GM12891 (cell line): ENCODE results near the gene NT5DC2.

- RRBS: no CpG with 5 or more reads among the region's 7 CpGs
These were observed 13.6 kb downstream of the TLR9 start for GRCh38 chr3:52211787-52212227.

DNA sequence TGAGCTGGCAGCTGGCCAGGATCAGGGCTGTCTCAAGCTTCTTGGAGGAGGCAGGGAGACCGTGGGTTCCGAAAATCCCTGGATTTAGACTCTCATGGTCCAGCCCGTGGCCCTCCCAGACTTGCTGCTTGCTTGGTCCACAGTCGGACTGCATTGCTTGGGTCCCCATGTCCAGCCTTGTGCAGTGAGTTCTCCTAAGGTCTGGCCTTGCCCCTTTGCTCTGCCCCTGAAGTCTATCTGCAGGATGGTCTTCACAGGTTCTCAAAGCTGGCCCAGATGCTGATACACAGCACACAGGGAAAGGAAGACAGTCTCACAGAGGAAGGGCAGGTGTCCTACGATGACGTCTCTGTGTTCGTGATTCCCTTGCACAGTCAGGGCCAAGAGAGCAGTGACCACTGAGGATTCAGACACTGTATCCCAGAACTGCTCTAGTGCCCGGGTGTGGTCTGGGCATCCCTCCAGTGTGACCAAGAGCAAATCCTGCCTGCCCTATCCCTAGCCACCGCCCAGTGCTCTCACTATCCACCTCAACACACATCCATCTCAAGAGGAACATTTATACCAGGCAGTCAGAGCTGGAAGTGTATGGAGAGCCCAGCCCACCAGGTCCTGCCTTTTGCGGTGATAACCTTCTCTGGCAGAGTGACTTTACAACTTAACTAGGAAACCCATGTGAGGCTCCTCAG lies 4.0 kb downstream of the PPM1M start:
- RRBS: no CpG with 5 or more reads among the region's 10 CpGs

DNA sequence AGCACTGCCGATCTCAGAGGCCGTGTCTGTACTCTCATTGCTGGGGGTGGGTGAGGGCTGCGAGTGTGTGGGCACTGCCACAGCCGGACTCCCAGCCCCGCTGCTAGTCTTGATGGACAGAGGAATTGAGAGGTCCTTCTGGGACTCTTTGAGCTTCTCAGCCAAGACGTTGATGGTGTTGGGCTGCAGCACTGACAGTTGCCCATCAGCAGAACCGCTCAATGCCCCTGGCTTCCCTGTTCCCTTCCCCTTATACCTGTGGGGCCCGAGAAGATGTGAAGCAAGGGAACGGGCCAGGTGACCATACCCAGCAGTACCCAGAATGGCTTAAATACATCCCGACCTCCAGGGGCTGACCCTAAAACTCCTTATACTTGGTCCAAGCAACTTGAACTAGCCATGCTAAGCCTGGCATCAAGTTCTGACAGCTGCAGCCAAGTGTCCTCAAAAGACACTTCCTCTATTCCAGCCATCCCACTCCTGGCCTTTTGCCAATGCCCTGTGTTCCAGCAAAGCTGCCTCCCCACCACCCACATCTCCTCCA lies 6.1 kb downstream of the BAP1 start:
- RRBS: no CpG with 5 or more reads among the region's 10 CpGs

GRCh38 chr3:52437596-52438294 lies 7.2 kb downstream of the SEMA3G start:
- RRBS: 72% methylated on average over 7 of the region's 20 CpGs

- RRBS: under 1% methylated on average over 13 of the region's 121 CpGs
These were observed at the start of gene NT5DC2 for GRCh38 chr3:52533055-52533928. Gene NT5DC2, minus strand, starts transcription at chr3:52533857.

- RRBS: 0% methylated on average over 1 of the region's 21 CpGs
These were observed 649 bp downstream of the UQCC5 start for GRCh38 chr3:52536866-52537642.

DNA sequence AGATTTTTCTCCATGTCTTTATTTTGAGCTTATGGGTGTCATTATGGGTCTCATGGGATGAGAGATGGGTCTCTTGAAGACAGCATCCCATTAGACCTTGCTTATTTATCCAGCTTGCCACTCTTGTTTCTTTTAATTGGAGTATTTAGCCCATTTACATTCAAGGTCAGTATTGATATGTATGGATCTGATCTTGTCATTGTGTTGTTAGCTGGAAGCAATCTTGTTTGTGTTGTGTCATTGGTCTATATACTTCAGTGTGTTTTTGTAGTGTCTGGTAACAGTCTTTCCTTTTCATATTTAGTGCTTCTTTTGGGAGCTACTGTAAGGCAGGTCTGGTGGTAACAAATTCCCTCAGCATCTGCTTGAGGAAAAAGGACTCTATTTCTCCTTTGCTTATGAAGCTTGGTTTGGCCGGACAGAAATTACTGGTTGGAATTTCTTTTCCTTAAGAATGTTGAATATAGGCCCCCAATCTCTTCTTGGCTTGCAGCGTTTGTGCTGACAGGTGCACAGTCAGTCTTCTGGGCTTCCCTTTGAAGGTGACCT lies 58.1 kb downstream of the UQCC5 start:
- RRBS: no CpG with 5 or more reads among the region's 2 CpGs

DNA sequence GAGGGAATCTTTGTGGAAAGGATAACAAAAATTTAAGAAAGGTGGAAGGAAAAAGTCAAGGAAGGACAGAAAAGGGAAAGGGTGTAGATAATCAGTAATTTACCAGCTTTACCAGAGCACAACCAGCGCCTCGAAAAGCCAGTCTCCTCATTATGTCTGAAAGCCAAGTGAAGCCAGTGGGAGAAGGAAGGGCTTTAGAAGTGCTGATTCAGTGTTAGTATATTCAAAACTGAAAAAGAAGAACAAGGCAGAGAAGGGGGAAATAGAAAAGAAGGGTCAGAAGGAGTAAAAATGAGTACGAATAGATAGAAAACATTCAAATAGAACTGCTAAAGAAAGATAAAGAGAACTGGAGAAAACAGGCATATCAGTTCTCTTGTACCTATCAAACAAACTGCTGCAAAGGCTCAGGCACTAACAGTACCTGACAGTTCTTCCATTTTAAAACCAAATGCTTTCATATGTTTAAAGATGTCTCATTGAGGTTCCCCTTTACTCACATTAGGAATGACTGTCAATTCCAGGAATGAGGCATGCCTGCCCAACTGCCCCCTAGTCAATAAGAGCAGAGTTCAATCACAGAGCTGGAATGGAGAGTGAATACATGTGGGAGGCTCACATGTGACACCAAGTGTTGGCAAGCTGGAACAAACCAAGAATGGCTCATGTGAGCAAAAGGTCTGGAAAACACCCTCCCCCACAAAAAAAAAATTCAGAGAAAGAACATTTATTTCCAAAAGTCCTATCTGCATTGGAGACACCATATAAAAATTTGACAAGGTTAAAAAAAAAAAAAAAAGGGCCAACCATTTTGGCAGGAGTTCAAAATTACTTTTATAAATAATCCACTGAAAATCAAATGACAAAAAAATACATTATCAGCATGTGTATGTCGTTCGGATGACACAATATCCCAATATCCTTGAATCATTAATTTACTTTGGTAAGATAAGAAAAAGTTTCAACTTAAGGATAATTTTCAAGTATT lies 3.9 kb upstream of the GNL3 start:
- RRBS: no CpG with 5 or more reads among the region's 5 CpGs

DNA sequence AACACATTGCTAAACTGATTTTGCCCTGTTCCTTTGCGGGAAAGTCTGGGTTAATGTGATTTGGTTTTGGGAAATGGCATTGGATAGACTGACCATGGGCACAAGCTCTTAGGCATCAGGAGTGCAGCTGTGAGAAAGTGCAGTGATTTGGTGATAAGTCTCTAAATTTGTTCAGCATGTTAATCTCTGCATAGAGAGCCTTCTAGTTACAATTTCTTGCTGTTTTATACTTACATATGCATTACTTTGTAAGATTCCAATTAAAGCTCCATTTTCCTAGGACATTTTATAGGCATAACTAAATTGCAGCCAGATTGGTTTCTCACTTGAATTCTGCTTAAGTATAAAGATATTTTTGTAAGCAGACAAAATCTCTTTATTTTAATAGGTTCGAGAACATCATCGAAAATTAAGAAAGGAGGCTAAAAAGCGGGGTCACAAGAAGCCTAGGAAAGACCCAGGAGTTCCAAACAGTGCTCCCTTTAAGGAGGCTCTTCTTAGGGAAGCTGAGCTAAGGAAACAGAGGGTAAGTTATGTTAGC lies 1.1 kb downstream of the GNL3 start:
- RRBS: no CpG with 5 or more reads among the region's 4 CpGs

DNA sequence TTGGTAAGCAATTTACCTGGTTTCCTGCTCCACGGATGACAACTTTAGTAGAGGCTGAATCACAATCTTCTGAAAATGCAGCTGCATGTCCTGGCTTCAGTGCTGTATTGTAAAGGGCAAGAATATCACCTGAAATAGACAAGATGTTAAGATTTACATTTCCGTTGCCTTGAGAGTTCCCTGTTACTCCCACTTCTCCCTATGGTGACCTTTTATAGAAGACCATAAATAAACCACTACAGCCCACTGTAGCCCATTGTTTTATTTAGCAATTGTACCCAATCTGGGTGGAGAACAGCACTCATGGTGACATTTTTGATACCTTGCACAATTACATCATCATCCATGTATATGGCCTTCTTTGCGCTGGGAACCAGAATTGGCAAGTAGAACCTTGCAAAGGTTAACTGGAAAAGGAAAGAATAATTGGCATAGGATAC lies 9.7 kb downstream of the GLT8D1 start:
- RRBS: no CpG with 5 or more reads among the region's 3 CpGs

GRCh38 chr3:52697201-52698381 lies 8.0 kb downstream of the GLT8D1 start:
- RRBS: no CpG with 5 or more reads among the region's 6 CpGs

DNA sequence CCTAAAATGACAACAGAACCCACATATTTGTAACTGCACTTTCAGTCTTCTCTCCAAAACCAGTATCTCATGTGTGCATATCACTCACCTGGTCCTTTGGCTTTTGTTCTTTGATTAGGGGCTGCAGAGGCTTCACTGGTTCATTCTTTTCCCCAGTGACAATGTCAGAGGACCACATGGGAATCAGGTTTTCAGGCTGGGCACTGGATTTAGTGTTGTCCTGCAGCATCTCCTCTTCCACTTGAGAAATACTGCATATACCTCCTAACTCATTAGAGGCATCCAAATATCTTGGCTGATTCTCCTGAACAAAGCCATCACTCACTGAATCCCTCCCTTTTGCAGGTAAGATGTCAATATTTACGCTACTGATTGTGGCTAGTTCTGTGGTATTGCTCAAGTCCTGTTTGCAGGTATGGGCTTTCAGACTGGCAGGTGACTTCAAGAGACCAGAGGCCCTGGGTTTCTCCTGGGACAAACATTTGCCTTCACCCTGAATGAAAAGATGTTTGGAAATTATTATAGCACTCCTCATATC lies 18.8 kb downstream of the NEK4 start:
- RRBS: no CpG with 5 or more reads among the region's 1 CpG

GRCh38 chr3:52775351-52775801 lies 2.0 kb upstream of the ITIH1 start:
- RRBS: no CpG with 5 or more reads among the region's 3 CpGs

- RRBS: no CpG with 5 or more reads among the region's 8 CpGs
These were observed 1.5 kb upstream of the ITIH1 start for GRCh38 chr3:52775837-52776379.

DNA sequence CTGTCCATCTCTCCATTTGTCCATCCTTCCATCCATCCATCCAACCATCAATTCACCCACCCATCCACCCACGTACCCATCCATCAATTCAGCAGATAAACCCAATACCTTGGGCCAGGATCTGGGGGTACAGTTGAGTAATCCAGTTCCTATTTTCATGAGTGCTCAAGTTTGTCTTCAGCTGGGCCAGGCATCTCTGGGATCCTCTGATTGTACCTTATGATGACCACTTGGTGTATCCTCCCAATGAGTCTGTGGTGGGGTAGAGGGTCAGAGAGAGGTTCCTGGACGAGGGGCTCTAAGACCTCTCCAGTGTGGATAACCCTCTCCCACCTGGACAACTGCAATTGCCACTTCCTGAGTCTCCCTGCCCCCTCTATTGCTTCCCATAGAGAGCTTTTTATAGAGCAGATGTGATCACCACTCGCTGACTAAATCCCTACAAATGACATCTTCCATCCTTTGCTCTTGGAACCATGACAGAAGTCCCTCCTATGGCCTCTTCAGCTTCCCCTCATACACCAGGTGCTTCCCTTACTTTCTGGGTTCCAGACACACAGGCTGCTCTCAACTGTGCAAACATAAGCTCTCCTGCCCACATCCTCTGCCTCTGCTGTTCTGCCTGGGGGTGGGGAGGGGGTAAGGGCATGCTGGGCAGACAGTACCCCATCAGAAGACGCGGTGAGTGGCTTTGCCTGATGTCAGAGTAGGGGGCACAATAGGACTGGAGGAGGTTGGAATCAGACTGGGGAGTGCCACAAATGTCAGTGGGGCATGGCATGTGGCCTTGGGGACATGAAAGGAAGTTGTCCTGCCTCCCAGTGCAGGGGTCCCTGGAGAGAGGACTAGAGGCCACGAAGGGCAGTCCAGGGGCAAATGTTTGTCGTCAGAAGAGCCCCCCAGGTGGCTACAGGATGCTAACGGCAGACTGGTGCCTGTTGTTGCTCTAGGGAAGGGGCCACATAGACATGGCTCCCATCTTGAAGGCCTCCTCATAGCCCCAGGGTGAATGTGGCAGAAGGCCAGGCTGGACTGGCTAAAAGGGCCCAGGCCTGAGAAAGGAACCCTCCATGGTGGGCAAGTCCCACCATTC lies 15.2 kb downstream of the ITIH3 start:
- RRBS: no CpG with 5 or more reads among the region's 8 CpGs

DNA sequence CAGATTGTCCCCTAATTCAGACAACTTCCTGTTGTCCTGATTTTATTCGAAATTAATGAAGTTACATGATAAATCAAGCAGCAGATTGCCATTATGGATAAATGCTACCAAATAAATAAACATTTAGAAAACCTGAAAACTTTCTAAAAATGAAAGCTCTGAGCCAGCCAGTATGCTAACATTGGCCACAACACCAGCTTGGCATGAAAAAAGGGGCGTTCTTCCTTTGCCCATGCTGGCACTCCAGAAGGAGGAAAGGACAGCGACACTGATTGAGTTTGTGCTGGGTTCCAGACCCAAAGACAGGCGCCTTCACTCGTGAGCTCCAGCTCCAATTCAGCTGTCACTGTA lies 5.1 kb downstream of the STIMATE start:
- RRBS: no CpG with 5 or more reads among the region's 5 CpGs

GRCh38 chr3:52978034-52978657 lies 67.7 kb downstream of the SFMBT1 start:
- RRBS: no CpG with 5 or more reads among the region's 2 CpGs

GRCh38 chr3:52983124-52984000 lies 62.5 kb downstream of the SFMBT1 start:
- RRBS: no CpG with 5 or more reads among the region's 6 CpGs

DNA sequence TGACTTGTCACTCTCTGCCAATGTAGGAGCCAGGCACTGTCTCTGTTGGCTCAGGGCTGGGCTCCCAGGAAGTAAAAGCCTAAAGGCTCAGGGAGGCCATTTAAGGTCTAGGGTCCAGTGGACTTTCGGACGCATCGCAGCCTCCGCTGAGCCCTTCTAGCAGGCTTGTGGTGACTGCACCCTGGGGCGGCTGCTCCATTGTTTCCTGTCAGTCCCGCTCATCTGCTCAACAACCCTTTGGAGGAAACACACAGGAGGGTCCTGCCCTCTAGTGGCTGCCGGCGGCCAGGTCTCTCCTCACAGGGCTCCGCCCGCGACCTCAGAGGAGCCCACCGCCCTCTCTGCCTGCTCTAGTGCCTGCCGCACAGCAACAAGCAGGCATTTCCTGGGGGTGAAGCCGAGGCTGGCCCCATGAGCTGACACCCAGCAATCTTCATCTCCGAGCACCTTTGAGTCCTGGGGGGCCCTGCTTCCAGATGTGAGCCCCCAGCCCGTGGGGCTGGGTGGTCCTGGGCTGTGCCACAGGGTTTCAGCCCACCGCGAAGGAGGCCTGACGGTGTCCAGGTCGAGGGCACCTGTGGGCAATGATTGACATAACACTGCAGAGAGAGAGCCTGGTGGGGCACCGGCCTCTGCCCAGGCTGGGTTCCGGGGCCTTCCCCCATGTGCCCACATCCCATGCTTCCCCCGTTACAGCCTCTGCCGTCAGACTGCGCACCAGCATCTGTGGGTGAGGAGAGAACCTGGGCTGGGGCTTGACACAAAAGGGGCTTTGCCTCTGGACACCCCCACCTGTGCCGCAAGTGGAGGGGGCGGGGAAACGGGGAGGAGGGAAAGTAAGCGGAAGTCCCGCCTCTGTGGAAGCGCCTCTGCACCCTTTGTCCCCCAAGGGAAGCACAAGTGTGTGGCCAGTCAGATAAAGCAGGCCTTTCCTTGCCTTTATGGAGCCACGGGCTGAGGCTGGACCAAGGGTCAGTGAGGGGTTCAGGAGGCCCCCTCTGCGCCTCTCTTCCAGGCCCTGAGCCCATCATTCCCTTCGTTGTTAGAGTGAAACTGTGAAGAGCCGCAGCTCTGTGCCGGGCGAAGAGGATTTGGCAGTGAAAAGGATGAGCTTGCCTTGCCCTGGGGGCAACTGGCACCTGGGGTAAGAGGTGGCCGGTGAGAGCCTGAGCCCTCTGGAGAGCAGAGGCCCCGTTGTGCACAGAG lies 27.1 kb upstream of the SFMBT1 start:
- RRBS: 68% methylated on average over 3 of the region's 39 CpGs

DNA sequence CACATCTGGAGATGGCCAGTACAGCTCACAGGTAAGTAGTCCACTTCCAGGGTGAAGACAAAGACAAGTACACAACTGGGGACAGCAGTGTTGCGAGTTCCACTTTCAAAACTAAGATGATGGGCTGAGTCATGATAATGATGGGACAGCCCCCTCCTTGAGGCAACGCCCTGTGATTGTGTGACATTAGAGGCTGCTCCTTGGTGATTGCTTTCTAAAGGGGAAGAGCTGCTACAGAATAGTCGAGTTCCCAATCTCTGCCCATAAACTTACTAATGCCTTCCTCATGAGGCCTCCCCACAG lies 27.6 kb downstream of the RFT1 start:
- RRBS: no CpG with 5 or more reads among the region's 3 CpGs